SK-N-DZ (cell line): ENCODE measurements around the gene AKAP11.

GRCh38 chr13:40606677-40606983 is 59.8 kb downstream of the FOXO1 start:
RAMPAGE:
- cytosol, long total RNA: no peak
- nucleus, long total RNA: no peak

DNA sequence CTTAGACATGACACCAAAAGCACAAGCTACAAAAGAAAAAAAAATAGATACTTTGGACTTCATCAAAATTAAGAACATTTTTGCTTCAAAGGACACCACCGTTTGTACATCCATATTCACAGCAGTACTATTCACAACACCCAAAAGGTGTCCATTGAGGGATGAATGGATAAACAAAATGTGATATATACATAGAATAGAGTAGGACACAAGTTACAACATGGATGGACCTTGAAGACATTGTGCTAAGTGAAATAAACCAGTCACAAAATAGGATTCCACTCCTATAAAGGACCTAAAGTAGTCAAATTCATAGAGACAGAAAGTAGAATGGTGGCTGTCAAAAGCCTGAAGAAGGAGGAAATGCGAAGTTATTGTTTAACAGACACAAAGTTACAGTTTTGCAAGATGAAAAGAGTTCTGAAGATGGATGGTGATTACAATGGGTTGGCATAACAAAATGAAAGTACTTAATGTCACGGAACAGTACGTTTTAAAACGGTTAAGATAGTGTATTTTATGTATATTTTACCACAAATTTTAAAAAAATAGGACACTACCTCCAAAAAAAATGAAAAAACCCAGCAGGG is 34.9 kb downstream of the FOXO1 start:
RAMPAGE:
- cytosol, long total RNA: no peak
- nucleus, long total RNA: no peak

DNA sequence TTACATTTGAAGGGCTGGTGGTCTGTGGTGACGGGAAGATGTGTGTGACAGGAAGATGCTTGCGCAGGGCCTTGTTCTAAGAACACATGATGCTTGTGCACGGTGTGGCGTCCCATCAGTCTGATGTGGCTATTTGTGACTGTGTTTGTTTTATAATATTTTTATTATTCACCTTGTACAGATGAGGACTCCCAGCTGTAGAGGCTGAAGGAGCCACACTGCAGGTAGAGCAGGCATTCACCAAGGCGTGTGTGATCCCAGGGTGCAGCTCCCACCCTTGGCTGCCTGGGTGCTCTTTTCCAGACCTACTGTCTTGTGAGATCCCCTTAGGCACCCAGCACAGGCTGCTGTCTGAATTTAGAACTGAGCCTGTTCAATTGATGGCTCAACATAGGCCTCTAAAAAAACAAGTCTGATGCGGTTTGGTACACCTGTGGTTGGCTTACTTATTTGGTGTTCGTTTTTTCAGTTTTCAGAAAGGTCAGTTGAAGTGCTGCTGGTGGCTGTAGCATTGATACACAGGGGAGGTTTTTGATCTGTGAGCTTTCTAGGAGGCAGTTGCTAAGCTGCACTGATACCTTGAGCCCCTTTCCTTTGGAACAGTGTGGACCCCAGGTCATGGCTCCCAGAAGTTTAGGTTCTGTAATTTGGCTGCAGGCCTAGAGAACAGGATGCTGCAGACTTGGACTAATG is 3.2 kb downstream of the SLC25A15 start:
RAMPAGE:
- cytosol, long total RNA: no peak
- nucleus, long total RNA: no peak

RAMPAGE:
- cytosol, long total RNA: no peak
- nucleus, long total RNA: no peak
Observed at GRCh38 chr13:40917208-40918015, 101.7 kb downstream of the ELF1 start.

RAMPAGE:
- cytosol, long total RNA: no peak
- nucleus, long total RNA: no peak
Observed at GRCh38 chr13:40928586-40928785, 90.6 kb downstream of the ELF1 start.

DNA sequence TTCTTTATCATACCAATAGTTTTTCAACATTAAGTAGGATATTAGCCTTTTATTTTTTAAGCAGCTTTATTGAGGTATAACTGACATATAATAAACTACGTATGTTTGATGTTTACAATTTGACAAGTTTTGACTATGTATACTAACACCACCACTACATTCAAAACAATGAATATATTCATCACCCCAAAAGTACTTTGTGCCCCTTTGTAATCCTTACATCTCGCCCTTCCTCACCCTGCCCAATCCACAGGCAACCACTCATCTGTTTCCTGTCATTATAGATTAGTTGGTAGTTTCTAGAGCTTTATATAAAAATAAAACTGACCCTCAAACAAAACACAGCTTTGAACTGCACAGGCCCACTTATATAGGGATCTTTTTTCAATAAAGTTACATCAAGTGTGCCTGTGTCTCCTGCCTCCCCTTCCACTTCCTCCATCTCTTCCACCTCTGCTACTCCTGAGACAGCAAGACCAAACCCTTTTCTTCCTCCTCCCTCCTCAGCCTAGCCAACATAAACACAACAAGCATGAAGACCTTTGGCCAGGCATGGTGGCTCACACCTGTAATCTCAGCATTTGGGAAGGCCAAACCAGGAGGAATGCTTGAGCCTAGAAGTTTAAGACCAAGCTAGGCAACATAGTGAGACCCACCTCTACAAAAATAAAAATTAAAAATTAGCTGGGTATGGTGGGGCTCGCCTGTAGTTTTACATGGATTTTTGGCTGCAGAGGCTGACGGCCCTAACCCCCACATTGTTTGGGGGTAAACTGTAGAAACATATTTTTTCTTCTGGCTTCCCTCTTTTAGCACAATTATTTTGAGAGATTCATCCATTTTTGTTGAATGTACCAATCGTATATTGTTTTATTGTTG is 72.7 kb downstream of the ELF1 start:
RAMPAGE:
- cytosol, long total RNA: no peak
- nucleus, long total RNA: no peak

DNA sequence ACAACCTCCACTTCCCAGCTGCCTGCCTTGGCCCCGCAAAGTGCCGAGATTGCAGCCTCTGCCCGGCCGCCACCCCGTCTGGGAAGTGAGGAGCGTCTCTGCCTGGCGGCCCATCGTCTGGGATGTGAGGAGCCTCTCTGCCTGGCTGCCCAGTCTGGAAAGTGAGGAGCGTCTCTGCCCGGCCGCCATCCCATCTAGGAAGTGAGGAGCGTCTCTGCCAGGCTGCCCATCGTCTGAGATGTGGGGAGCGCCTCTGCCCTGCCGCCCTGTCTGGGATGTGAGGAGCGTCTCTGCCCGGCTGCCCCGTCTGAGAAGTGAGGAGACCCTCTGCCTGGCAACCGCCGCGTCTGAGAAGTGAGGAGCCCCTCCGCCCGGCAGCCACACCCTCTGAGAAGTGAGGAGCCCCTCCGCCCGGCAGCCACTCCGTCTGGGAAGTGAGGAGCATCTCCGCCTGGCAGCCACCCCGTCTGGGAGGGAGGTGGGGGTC is 64.3 kb downstream of the ELF1 start:
RAMPAGE:
- cytosol, long total RNA: no peak
- nucleus, long total RNA: no peak

DNA sequence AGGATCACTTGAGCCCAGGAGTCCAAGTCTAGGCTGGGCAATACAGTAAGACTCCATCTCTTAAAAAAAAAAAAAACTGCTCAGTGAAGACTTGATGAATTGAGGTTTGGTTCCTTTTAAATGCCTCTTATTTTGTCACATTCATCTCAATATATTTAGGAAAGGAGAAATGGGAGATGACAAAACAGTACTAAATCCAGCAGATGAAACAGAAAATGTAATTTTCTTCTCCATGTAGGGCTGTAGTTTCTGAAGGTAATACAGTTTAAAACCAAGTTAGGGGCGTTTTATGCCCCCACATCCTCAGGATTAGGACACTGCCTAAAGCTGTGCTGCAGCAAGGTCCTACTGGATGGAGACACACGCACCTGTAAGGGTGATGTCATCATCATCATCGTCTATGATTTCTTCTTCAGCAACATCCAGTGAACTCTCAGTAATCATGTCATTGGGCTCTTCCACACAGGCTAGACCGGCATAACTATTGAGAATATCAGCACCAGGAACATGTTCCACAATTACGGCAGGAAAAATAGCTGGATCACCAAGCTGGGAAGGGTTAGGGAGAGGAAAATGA is 60.6 kb downstream of the ELF1 start:
RAMPAGE:
- cytosol, long total RNA: no peak
- nucleus, long total RNA: no peak

DNA sequence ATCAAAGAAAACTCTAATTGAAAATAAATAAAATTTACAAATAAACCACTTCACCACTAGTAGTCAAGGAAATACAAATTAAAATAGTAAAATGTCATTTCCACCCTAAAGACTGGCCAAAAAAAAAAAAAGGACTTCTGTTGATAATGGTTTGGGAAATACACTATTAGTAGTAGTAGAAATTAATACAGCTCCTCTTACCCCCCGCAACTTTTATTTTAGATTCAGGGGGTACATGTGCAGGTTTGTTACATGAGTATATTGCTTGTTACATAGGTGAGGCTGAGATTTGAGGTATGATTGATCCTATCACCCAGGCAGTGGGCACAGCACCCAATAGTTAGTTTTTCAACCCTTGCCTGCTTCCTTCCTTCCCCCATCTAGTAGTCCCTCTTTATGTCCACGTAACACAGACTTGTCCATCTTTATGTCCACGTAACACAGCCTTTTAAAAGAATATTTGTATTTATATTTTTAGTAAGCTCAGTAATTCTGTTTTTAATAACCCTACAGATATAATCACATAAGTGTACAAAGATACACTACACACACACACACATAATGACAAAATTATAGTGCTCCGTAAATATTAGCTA is 40.3 kb downstream of the ELF1 start:
RAMPAGE:
- cytosol, long total RNA: no peak
- nucleus, long total RNA: no peak

RAMPAGE:
- cytosol, long total RNA: no peak
- nucleus, long total RNA: no peak
Observed at GRCh38 chr13:41048968-41050065, 12.0 kb upstream of the WBP4 start.

GRCh38 chr13:41055002-41055637 is 6.2 kb upstream of the WBP4 start:
RAMPAGE:
- cytosol, long total RNA: no peak
- nucleus, long total RNA: no peak

DNA sequence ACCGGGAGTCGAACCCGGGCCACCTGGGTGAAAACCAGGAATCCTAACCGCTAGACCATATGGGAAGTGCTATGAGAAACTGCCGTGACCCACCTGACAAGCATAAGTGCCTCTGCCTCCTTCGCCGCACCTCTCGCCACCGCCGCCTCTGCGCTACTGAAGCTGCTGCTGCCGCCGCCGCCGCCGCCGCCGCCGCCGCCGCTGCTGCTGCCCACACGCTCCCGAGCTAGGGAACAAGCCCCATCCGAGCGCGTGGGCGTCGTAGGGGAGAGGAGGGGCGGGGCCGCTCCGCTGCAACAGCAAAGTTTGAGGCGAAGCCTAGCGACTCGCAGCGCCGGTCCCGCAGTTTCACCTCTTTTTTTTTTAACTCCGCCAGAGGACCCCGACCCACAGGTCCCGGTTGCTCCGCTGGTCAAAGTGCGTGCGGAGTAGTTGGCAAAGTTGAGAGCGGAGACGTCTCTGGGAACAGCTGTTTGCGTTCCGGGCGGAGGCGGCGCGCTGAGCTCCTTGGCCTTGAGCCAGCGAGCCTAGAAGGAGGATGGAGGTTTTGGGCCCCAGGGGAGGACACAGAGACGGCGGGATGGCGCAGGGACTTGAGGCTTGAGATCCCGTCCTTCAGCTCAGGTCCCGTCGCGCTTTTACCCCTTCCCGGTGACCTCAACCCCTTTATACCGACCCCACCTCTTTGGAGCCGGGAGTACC is 413 bp upstream of the WBP4 start:
RAMPAGE:
- cytosol, long total RNA: start-site peak on the minus strand centred at position 292 of the sequence, 303 bp wide, 14 and 19 reads in 2 replicates
- nucleus, long total RNA: start-site peak on the minus strand centred at position 670 of the sequence, 77 bp wide, 23 and 11 reads in 2 replicates

DNA sequence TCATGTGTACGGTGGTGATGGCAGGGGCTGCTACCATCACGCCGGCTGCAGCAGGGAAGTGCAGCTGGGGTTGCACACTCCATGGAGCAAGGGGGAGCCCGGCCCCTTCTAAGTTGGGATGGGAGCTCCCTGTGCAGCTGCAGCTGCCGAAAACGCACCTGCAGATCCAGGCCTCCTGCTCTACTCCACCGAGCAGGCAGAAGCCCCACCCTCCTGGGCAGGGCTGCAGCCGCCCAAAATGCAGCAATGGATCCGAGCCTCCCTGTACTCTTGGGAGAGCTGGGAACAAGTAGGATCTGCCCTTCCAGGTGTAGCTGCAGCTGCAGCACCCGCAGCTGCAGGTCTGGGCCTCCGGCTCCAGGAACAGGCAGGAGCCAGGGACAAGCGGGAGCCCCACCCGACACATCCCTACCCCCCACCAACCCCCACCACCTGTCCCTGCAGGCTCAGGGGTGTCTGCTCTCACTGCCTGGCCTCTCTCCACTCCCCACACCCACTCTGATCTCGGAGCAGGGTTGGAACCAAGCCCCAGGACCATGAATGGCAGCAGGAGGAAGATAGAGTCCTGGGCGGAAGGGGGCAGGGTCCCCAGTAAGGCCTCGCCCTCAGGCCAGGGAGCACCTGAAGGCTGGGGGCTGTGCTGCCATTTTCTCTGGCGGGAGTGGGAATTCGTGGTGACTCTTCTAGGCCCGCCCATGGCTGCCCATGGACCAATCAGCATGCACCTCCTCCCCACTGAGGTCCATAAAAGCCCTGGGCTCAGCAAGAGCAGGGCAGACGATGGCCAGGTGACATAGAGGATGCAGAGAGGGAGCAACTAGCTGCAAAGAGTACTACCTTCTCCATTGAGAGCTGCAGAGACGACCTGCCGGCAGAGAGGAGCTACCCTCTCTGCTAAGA is 25.2 kb downstream of the KBTBD6 start:
RAMPAGE:
- cytosol, long total RNA: no peak
- nucleus, long total RNA: no peak

DNA sequence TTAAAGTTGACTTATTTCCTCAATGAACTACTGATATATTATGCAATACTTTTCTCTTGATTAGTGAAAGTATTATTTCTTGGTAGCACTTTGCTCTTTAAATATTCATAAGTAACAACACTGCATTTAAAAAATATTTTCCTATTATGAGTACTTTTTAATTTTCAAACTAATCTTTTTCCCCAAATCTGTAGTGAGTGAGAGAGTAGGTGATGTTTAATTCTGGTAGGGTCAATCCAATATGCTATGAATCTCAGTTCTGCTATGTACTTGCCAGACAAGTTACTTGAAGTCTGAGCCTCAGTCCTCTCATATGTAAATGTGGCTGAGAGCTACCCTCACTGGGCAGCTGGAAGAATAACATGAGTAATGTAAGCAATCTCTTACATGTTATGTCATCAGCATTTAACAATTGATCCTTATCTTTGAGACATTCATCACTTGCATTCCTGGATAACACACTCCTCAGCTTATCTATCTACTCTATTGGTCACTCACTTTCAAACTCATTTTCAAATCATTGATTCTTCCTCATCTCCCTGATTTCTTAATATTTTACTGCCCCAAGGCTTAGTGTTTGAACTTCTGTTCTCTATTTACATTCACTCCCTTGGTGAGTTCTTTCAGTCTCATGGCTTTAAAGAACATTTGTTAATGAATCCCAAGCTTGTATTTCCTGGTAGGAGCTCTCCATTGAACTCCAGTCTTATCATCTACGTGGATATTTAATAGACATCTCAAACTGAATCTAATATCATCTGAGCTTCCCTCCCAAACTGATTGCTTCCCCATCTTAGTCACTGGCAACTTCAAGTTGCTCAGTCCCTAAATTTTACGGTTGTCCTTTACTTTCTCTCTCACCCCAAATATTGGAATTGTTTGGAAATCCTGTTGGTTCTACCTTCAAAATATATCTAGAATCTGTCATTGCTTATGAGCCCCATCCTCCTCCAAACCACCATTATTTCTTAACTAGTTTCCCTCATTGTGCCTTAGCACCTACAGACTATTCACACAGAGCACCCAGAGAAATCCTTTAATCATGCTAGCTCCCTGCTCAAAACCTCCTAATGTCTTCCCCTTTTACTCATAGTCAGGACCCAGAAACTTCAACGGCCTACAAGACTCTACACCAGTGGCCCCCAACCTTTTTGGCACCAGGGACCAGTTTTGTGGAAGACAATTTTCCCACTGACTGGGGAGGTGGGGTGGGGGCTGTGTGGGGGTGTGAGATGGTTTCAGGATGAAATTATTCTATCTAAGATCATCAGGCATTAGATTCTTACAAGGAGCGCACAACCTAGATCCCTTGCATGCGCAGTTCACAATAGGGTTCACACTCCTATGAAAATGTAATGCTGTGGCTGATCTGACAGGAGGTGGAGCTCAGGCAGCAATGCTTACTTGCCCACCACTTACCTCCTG is 239.5 kb downstream of the RGCC start:
RAMPAGE:
- cytosol, long total RNA: no peak
- nucleus, long total RNA: no peak

DNA sequence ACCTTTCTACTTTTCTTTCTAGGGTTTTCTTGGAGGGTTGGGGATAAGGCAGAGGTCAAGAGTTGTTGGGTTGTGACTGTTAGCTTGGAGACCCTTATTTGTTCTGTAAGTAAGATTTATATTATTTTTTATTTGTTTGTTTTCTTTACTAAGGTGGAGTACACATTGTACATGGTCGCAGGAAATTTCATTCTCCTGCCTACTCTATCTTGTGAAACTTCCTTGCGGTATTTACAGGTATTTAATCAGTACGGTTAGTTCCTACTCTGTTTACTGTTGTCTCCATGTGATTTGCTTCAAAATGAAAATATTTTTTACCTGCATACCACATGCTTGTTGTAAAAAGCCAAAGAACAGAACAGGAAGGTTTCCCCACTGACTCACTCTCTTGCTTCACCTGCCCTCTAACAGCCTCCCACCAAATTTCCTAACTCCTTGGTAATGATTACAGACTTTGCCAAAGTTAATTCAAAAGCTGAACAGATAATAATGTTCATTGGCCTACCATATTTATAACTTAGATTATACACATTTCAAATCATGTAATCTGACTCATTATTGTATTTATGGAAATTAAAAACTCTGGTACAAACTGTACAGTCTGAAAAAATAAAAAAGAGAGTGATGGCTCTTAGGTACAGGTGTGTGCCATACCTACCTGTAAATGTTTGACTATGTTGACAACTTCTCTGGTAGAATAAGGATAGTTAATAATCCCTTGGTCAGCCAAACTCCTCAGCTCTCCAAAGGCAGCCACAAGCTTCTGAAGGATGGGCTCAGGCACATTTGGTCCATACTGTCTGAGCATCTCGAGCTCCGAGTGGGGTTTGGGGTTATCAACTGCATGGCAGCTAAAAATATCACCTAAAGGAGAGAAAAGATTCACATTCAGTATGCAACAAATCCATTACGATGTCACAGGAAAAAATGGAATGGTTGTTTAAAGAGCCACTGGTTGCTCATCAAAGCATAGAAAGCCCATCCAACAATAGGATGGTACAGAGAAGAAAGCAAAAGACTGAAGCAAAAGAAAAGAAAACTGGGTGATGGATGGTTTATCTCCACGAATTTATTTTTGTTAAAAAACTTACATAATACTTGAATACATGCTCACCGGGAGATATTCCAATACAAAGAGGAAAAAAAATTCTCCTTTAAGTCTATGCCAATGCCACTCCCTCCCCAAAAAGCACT is 239.8 kb downstream of the VWA8 start:
RAMPAGE:
- cytosol, long total RNA: no peak
- nucleus, long total RNA: no peak

DNA sequence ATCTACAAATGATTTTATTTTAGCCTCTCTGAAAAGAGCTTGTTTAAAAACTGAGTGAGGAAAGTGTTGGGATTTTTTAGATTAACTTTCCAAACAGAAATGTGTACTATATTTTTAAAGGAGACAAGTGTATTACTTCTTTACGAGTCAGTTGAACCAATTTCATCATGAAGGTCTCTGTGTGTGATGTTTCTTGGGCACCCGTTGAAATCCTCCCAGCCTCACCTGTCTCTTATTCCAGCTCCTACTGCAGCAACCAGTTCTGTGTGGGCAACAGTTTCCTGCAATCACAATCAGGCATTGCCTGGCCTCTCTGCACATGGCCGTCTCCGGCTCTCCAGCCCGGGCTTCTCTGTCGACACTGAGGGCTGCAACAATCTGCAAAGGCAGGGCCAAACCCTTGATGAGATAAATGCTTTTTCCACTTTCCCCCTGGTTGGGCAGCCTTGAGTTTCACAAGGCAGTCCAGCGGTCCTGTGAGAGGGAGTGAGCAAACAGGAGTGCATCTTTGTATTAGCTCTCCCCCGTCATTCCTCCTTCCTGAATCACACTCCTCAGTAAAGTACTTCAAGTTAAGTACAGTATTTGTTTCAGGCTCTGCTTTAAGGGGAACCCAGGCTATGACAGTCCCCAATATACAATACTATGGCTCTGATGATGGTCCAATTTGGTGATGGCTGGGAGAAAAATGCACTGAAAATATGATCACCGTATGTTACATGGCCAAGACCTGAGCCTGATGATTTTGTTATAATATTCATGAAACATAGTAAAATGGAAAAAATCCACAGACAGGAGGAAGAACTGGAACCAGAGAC is 40.7 kb upstream of the VWA8 start:
RAMPAGE:
- cytosol, long total RNA: no peak
- nucleus, long total RNA: no peak

DNA sequence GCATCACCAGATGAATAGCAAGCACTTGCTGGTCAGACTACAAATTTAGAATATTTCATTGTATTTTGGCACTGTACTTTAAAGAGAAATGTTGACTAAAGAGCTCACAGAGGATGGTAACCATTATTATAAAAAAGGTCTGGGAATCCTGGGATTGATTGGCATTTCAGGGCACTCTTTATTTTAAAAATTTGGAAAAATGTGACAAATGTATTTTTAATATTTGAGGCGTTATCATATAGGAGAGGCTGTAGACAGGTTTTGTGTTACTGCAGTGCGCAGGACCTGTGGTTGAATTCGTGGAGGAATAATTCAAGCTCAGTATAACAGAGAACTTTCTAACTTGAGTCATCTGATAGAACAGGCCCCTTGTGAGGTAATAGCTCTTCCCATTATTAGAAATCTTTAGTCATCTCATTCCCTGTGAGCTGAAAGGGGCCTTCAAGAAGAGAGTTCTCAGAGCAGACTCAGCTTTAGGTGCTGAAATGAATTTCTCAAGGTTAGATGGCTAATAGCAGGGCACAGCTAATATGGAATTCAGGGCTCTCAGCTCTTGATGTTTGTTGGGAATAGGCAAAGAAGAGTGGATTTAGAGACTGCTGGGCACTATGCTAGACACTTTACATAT is 89.3 kb downstream of the DGKH start:
RAMPAGE:
- cytosol, long total RNA: no peak
- nucleus, long total RNA: no peak

DNA sequence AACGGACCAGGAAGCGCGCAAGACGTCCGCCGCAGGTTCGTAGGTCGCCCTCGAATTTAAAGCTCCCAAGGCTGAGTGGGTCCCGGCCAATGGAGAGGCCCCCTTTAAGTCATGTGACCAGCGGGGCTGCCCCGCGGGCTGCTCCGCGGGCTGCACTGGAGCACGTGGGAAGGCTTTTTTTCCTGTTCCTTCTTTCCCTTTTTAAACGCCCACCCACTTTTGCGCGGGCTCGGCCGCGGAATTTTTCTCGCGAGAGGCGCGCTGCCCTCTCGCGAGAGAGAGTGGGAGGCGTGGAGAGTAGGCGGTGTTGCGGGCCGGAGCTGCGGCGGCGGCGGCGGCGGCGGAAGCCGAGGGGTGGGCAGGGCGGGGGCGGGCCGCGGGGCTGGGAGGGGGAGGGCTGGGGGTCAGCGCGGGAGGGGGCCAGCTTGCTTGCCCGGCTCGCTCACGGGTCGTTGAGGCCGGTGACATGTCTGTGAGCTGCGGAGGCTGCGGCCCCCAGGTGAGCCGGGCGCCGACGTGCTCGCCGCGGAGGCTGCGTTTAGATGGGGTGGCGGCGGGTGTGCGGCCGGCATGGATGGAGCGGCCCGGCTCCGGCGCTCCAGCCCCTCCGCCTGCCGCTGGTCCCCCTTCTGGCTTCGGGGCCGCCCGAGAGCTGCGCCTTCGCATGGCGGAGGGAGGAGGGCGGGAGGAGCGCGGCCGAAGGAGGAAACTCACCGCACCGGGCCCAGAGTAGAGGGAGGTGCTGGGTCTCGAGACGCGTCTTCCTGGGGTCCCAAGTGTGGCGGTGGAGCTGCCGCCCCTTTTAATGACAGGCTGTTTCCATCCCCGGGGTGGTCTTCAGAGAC is at the start of gene AKAP11:
Gene AKAP11 (plus strand): TSS at position 423 of the 845 bp plus-strand sequence.
RAMPAGE:
- cytosol, long total RNA: no peak
- nucleus, long total RNA: start-site peak on the plus strand centred at position 468 of the sequence, 136 bp wide, 54 and 37 reads in 2 replicates

DNA sequence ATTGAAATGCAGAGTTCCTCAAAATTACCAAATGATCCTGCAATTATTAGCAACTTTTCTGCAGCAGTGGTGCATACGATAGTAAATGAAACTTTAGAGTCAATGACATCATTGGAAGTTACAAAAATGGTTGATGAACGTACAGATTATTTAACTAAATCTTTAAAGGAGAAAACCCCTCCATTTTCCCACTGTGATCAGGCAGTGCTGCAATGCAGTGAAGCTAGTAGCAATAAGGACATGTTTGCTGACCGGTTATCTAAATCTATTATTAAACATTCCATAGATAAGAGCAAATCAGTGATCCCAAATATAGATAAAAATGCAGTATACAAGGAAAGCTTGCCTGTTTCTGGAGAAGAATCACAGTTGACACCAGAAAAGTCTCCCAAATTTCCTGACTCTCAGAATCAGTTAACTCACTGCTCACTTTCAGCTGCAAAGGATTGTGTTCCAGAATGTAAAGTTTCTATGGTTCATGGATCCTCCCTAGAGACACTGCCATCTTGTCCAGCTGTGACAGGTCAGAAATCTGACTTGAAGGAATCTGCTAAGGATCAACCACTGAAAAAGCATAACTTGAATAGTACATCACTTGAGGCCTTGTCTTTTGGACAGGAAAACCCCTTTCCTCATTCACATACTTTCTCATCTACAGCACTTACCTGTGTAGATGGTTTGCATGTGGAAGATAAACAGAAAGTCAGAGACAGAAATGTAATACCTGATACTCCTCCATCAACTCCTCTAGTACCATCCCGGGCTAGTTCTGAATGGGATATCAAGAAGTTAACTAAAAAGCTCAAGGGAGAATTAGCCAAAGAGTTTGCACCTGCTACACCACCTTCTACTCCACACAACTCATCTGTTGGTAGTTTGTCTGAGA is 29.6 kb downstream of the AKAP11 start:
RAMPAGE:
- cytosol, long total RNA: no peak
- nucleus, long total RNA: no peak

DNA sequence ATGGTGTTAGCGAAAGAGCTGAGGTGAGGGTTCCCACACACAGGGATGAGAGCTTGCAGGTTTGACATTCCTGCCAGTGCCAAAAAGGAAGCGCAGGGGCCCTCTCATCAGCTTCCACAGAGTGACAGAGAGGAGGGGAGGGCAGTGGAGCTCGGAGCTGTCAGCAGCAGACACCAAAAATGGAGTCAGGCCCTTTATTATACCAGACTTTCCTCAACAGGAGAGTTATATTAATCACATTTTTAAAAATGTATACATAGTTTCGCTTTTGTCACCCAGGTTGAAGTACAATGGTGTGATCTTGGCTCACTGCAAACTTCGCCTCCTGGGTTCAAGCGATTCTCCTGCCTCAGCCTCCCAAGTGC is 65.3 kb upstream of the FAM216B start:
RAMPAGE:
- cytosol, long total RNA: no peak
- nucleus, long total RNA: no peak